Transverse colon (tissue), 4 donors: ENCODE measurements around the genes SBDS, TYW1, SPDYE11 and STX1A.

DNA sequence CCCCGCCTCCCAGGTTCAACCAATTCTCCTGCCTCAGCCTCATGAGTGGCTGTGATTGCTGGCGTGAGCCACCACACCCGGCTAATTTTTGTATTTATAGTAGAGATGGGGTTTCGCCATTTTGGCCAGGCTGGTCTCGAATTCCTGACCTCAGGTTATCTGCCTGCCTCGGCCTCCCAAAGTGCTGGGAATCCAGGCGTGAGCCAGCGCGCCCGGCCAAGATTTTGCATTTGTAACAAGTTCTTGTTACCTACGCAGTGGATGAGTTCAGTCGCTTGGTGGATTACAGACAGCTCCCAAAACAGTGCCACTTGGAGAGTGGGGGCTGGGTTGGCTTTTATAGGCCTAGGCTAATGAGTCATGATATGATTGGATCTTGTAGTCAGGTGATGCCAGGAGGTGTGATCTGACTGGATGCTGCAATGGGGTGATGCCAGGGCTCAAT lies 20.4 kb downstream of the SBDS start:
- PRO-cap: no peak
- RAMPAGE, long total RNA, 4 experiments: no peak in any of the 4 experiments

GRCh38 chr7:66993830-66994029 lies 1.7 kb downstream of the SBDS start:
- PRO-cap: no peak
- RAMPAGE, long total RNA, 4 experiments: no peak in any of the 4 experiments

DNA sequence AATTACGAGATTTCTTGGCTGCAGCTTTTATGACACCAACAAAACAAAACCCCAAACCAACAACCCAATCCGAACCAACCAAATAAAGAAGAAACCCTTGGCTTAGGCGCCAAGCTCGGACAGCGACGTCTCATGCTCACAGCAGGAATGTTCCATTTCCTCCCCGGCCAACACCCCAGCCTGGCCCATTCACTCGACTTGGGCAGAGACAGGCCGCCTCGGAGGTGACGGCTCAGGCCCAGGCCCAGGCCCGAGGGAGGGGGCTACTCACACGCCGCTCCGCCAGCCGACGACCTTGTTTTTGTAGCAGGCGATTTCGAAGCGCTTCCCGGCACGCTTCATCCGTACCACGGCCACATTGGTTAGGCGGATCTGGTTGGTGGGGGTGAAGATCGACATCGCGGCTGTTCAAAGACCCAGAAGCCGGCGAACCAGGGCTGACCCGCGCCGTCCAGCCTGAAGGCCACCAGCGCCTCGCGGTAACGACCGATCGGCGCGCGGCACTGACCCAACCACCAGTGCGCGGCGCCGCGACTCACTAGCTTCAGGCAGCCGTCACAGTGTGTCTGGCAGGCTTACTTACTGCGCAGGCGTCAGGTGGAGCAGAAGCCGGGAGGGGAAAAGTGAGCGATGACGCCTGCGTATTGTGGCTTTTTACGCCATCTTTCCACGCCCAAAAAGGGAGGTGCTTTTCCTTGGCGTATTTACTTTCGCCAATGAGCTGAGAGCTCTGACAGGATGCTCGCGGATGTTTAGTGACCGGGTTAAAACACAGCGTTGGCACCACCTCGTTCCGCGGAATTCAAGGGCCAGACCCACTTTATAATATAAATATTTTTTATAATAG lies at the start of gene SBDS:
Gene SBDS (minus strand): TSS at position 568 of the 847 bp plus-strand sequence.
- PRO-cap: unidirectional peak, plus-strand start at position 156 of the sequence; bidirectional peak, plus-strand start at position 767 of the sequence, minus-strand start at position 537 of the sequence
- RAMPAGE, long total RNA, 4 experiments: start-site peak on the minus strand in 4 of 4 experiments, centred at positions 528 to 554 of the sequence, 1,262 to 5,191 reads per replicate

- PRO-cap: bidirectional peak, plus-strand start at chr7:66996856, minus-strand start at chr7:66996582; unidirectional peak, minus-strand start at chr7:66997090
- RAMPAGE, long total RNA, 4 experiments: start-site peak on the plus strand in 3 of 4 experiments, at chr7:66996817-66996922 at its widest, 18 to 177 reads per replicate
Observed at GRCh38 chr7:66996686-66997432, at the start of gene TYW1. TYW1 (plus strand) TSS chr7:66996833.

GRCh38 chr7:67308666-67309207 lies 32.0 kb downstream of the SPDYE21 start:
- PRO-cap: no peak
- RAMPAGE, long total RNA, 4 experiments: start-site peak on the plus strand in 2 of 4 experiments, at chr7:67308938-67308970 at its widest, 21 to 26 reads per replicate

GRCh38 chr7:70154971-70155506 lies 556.8 kb downstream of the AUTS2 start:
- PRO-cap: no peak
- RAMPAGE, long total RNA, 4 experiments: no peak in any of the 4 experiments

DNA sequence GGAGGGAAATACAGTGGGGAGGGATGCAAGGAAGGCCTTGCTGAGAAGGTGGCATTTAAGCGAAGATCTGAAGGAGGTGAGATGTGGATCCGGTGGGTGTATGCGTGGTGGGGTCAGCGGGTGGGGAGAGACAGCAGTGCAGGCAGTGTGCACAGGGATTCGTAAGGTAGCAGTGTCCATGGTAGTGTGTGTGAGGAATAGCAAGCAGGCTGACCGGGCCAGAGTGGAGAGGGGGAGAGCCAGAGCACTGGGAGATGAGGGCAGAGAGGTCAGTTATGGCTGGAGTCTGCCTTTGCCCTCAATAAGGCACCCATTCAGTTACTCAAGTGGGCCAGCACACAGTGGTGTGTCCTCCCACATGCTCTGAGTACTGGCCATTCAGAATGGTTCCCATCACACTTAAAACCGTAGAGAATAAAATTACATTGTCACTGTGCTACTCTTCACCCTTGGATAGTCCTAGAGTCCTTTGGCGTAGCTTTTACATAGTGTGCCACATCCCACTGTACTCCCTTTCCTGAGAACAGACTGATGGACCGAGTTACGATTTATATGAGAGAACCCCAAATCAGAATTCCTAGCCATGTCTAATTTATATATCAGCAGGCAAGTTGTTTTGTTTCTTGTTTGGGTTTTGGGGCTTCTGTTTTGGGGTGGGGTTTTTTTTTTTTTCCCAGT lies 660.1 kb upstream of the GALNT17 start:
- PRO-cap: no peak
- RAMPAGE, long total RNA, 4 experiments: no peak in any of the 4 experiments

- PRO-cap: no peak
- RAMPAGE, long total RNA, 4 experiments: no peak in any of the 4 experiments
Observed at GRCh38 chr7:70528454-70528998, 603.4 kb upstream of the GALNT17 start.

DNA sequence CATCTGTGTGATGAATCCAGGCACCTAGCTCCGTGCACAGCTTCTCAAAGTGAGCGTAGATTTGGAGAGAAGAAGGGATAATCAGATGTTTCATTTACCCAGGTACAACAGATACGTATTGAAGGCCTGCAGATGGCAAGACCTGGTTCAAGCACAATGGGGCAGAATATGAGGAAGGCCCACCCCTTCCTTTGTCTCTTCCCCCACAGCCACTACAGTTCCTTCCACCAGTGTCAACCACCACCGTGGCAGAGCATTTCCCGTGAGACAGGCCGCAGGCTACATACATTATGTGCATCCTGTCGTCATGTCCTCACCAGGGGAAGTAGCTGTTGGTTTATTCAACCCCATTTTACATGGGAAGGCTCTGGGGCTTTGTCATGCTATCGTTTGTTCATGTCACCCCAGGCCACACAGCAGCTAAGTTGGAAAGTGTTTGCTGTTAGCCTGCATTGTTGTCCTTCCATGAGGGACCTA lies 471.5 kb upstream of the GALNT17 start:
- PRO-cap: no peak
- RAMPAGE, long total RNA, 4 experiments: no peak in any of the 4 experiments

GRCh38 chr7:71198564-71199415 lies 66.8 kb downstream of the GALNT17 start:
- PRO-cap: no peak
- RAMPAGE, long total RNA, 4 experiments: no peak in any of the 4 experiments

DNA sequence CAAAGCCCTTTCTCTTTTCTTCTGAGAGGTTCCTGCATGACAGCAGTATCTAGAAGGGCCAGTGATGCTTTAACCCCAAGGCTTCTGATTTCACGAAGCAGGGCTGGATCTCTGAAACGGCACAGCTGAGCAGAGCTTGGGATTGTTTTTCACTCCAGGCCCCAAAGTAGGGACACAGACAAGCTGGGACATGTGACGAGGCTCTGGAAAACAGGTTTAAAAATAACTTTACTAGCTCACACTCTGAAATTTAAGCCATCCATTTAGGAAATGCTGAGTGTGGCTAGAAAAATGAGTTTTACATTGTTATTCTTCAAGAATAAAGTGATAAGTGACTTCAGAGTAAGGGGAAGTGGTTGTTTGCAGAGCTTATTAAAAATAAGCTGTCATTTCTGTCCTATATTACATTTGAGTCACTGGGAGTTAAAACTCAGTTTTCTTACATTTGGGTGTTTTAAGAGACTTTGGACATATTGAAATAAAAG lies 107.7 kb downstream of the GALNT17 start:
- PRO-cap: no peak
- RAMPAGE, long total RNA, 4 experiments: no peak in any of the 4 experiments

GRCh38 chr7:72744374-72745021 lies 83.5 kb downstream of the TYW1B start:
- PRO-cap: no peak
- RAMPAGE, long total RNA, 4 experiments: no peak in any of the 4 experiments

GRCh38 chr7:72830059-72830373 lies 2.0 kb upstream of the TYW1B start:
- PRO-cap: unidirectional peak, minus-strand start at chr7:72830119
- RAMPAGE, long total RNA, 4 experiments: start-site peak on the minus strand in 1 of 4 experiments, at chr7:72830169-72830174 at its widest, 5 reads per replicate

- PRO-cap: no peak
- RAMPAGE, long total RNA, 4 experiments: no peak in any of the 4 experiments
Observed at GRCh38 chr7:73057826-73058188, at the start of gene SPDYE11. SPDYE11 (minus strand) TSS chr7:73057911.

- PRO-cap: no peak
- RAMPAGE, long total RNA, 4 experiments: no peak in any of the 4 experiments
Observed at GRCh38 chr7:73410238-73410770, 23.3 kb upstream of the FZD9 start.

DNA sequence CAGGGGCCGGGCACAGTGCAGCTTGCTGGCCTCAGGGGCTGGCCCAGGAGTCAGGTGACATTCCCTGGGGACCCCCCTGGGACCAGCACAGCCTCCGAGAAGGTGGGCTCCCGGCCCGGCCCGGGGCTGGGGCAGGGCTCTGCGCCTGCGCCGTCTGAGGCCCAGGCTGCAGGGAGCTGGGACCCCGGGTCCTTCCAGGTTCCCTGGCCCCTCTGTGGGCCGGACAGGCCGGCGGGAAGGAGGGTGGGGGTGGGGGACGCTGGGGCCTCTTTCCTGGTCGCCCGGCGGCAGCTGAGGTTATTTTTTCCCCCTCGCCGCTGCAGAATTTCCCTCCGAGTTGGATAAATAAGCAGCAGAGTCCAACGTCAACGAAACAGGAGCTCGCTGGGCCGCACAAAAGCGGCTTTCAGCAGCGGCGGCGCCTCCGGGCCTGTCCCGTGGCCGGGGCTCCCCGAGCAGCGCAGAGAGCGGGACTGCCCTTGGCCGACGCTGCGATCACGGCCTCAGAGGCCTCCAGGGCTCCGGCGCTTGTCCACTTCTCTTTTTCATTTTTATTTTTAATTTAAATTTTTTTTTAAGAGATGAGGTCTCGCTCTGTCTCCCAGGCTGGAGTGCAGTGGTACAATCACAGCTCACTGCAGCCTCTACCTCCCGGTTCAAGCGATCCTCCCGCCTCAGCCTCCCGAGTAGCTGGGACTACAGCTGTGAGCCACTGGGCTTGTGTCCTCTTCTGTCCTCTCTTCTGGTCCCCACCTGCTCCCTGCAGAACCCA lies 9.4 kb upstream of the FZD9 start:
- PRO-cap: no peak
- RAMPAGE, long total RNA, 4 experiments: no peak in any of the 4 experiments

DNA sequence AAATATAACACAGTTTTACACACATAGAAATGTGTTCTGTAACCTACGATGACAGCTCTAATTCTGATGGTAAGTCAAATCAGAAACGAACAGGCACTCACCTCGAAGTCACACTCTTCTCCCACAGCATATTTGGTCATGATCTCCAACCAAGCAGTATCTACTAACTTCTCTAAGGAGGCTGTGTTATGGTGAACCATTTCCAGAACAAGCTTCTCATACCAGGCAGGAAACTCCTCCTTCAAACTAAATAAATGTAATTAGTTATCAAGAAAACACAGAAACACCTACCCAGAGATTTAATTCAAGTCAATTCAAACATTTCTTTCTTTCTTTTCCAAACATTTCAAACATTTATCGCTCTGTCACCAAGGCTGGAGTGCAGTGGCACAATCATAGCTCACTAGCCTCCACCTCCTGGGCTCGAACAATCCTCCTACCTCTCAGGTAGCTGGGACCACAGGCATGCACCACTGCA lies 13.8 kb downstream of the BAZ1B start:
- PRO-cap: no peak
- RAMPAGE, long total RNA, 4 experiments: start-site peak on the minus strand in 2 of 4 experiments, centred at positions 127 to 155 of the sequence, 43 to 97 reads per replicate

GRCh38 chr7:73719416-73719922 lies at the start of gene STX1A:
STX1A (minus strand) TSS chr7:73719669.
- PRO-cap: bidirectional peak, plus-strand start at chr7:73719834, minus-strand start at chr7:73719643
- RAMPAGE, long total RNA, 4 experiments: start-site peak on the minus strand in 3 of 4 experiments, at chr7:73719637-73719680 at its widest, 27 to 71 reads per replicate

DNA sequence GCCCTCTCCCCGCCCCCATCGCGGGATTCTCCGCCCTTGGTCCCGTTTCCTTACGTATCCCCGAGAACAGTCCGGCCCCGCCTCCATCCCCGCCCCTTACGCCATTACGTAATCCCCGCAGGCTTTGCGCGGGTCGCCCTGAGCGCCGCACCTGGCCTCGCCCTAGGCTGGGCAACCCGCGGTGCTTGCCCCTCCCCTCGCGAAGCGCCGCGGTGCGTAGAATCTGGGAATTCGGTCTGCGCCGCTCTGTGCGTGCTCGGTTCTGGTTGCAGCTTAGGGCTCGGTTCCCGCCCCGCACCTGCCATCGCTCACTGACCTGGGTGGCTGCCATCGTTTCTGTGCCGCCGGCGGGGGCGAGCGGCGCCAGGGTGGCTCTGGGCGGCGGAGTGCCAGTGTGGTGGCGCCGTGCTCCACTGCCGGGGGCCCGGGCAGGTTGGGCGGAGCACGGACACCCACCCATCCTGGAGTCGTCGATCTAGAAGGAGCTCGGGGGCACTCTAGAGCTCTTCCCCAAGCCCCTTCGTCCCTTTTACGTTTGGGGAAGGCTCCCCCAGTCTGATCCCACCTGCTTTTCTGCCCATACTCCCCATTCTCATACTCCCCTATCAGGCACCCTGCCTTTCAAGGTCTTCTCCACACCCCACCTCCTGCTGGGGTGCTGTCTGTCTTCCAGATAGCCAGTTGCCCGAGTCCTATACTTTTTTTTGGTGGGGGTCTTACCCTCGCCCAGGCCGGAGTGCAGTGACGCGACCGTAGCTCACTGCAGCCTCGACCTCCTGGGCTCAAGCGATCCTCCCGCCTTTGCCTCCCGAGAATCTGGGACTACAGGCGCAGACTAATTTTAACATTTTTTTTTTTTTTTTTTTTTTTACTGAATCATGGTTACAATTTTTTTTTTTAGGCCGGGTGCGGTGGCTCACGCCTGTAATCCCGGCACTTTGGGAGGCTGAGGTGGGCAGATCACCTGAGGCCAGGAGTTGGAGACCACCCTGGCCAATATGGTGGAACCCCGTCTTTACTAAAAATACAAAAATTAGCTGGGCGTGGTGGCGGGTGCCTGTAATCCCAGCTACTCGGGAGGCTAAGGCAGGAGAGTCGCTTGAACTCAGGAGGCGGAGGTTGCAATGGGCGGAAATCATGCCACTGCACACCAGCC lies 674 bp upstream of the ABHD11 start:
- PRO-cap: bidirectional peak, plus-strand start at position 219 of the sequence, minus-strand start outside the sequence; unidirectional peak, minus-strand start at position 594 of the sequence; unidirectional peak, minus-strand start at position 816 of the sequence
- RAMPAGE, long total RNA, 4 experiments: start-site peak on the plus strand in 4 of 4 experiments, centred at positions 214 to 890 of the sequence, 8 to 135 reads per replicate; start-site peak on the minus strand in 1 of 4 experiments, centred at position 543 of the sequence, 50 reads per replicate

DNA sequence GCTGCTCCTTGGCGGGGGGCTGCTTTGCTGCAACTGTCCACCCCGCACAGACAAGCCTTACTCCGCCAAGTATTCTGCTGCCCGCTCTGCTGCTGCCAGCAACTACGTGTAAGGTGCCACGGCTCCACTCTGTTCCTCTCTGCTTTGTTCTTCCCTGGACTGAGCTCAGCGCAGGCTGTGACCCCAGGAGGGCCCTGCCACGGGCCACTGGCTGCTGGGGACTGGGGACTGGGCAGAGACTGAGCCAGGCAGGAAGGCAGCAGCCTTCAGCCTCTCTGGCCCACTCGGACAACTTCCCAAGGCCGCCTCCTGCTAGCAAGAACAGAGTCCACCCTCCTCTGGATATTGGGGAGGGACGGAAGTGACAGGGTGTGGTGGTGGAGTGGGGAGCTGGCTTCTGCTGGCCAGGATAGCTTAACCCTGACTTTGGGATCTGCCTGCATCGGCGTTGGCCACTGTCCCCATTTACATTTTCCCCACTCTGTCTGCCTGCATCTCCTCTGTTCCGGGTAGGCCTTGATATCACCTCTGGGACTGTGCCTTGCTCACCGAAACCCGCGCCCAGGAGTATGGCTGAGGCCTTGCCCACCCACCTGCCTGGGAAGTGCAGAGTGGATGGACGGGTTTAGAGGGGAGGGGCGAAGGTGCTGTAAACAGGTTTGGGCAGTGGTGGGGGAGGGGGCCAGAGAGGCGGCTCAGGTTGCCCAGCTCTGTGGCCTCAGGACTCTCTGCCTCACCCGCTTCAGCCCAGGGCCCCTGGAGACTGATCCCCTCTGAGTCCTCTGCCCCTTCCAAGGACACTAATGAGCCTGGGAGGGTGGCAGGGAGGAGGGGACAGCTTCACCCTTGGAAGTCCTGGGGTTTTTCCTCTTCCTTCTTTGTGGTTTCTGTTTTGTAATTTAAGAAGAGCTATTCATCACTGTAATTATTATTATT lies 1.2 kb downstream of the CLDN4 start:
- PRO-cap: bidirectional peak, plus-strand start at position 685 of the sequence, minus-strand start at position 290 of the sequence; bidirectional peak, plus-strand start outside the sequence, minus-strand start at position 853 of the sequence
- RAMPAGE, long total RNA, 4 experiments: start-site peak on the minus strand in 1 of 4 experiments, centred at position 438 of the sequence, 11 reads per replicate